Hepatocyte (in vitro differentiated cells and primary cell): ENCODE measurements around a stretch of chr5.

GRCh38 chr5:149801865-149802722, 72.0 kb downstream of the PPARGC1B start:
- RAMPAGE, long total RNA = no peak
- RRBS = no CpG with 5 or more reads among the region's 16 CpGs

DNA sequence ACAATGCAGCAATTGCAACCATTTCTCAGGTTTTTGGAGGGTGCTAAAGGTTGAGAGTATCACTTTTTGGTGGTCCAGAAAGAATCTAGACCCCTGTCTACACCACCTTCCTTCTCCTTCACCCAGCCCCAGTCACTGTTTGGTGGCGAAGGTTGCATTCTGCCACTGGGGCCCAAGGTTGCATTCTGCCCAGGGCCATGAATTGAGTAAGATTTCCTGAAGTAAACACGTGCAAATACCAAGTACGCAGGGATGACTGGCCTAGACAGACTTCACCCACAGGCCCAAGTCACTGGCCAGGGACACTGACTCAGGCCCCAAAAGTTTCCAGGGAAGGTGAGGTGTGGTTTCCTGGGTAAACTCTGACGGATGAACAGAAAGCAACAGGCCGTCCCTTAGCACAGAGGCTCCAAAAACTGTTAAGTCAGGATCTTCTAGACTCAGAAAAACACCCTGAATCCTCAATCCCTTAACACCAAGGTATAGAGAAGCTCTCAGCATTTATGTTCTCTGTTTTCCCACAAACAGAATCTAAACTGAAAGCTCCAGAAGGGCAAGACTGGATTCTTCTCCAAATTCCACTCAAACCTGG, 5.6 kb downstream of the PDE6A start:
- RAMPAGE, long total RNA = no peak
- RRBS = no CpG with 5 or more reads among the region's 5 CpGs

DNA sequence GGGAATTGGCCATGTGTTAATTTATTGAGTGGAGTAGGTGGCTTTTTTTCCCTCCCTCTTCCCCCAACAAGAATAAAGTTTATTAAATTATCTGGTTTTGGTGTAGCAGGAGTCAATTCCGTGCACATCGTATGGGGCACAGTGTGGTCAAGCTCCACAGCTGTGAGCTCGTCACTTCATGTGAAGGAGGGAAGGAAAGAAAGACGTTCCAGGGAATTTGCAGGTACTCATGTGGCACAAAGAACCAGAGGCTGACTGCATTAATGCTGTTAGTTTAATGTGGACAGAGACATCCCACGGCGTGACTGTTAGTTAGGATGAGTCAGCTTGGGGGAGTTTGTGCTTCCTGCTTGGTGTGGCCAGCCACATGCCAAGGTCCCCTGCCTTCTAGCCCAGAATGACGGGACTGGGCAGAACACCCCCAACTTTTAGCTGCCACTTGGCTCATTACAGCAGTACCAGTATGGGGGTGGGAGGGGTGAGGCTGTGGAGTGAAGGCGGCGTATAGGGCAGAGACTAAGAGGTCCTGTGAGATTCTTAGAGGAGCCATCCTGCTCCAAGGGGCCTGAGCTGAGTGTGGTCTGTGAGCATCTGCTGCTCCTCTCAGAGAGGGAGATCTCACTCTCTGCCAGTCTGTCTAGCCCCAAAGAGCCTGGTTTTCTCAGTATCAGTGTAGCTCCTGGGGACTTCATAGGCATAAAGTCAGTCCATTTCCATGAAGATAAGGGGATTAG, 33.1 kb downstream of the CSF1R start:
- RAMPAGE, long total RNA = no peak
- RRBS = no CpG with 5 or more reads among the region's 9 CpGs

GRCh38 chr5:150263674-150264347, 25.8 kb downstream of the CAMK2A start:
- RAMPAGE, long total RNA = no peak
- RRBS = no CpG with 5 or more reads among the region's 5 CpGs

- RAMPAGE, long total RNA = no peak
- RRBS = no CpG with 5 or more reads among the region's 2 CpGs
Observed at GRCh38 chr5:150373577-150373938, 16.1 kb downstream of the TCOF1 start.

DNA sequence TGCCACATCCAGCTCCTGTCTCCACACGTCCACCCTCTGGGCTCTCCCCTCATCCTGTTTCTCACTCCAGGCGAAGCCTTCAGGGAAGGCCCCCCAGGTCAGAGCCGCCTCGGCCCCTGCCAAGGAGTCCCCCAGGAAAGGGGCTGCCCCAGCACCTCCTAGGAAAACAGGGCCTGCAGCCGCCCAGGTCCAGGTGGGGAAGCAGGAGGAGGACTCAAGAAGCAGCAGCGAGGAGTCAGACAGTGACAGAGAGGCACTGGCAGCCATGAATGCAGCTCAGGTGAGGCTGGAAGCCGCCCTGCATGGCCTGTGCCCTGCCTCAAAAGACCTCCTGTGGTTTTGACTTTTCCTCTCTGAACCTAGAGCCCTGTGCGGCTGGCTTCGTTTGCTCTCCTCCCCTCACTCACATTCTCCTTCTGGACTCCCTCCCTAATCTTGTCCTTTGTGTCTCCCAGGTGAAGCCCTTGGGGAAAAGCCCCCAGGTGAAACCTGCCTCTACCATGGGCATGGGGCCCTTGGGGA, 17.4 kb downstream of the TCOF1 start:
- RAMPAGE, long total RNA = no peak
- RRBS = no CpG with 5 or more reads among the region's 9 CpGs

DNA sequence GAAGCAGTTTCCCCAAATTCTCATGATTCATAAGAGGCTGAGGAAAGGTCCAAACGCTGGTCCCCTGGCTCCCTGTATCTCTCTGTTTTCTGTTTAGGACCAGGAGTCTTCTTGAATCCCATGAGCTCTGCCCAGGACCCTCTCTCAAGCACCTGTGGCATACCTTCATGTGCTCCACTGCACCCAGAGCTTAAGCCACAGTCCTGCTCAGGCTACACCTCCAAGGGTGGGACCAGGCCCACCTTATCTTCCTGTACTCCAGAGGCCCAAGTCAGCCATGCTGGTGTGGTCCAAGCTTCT, 26.1 kb downstream of the TCOF1 start:
- RAMPAGE, long total RNA = no peak
- RRBS = no CpG with 5 or more reads among the region's 1 CpG

DNA sequence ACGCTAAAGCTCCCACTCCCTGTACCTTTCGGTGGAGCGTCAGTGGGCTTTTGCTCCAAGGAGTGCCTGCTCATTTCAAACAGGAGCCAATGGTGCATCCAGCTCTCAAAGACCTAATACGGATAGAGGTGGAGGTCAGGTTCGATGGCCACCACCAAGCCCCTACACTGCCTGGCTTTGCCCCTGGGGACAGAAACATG, 8.2 kb downstream of the CD74 start:
- RAMPAGE, long total RNA = no peak
- RRBS = no CpG with 5 or more reads among the region's 5 CpGs

DNA sequence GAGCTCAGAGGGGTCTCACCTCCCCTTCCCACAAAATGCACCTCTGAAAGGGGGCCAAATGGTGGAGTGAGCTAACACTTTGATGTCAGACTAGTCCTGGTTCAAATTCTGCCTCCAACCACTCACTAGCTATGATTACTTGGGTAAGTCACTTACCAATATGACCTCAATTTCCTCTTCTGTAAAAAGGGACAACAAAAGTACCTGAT, 1.9 kb downstream of the CD74 start:
- RAMPAGE, long total RNA = no peak

GRCh38 chr5:150464386-150465123, 15.0 kb upstream of the RPS14 start:
- RAMPAGE, long total RNA = no peak
- RRBS = 70% methylated on average over 1 of the region's 15 CpGs

DNA sequence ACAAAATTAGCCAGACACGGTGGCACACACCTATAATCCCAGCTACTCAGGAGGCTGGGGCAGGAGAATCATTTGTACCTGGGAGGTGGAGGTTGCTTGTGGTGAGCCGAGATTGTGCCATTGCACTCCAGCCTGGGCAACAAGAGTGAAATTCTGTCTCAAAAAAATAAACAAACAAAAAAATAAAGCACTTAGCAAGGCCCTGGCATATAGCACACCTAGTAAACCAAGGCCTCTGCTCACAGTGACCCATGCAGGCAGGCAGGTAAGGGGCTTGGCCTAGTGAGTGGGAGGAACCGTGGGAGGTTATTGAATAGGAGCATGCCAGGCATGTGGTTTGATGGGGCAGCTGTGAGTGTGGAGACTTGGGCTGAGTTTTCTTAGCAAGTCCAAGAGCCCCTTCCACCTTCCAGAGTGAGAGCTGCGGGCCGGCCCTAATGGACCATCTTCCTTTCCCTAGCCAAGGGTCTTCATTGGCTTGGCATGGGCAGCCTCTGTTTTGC, 4.6 kb upstream of the NDST1 start:
- RAMPAGE, long total RNA = no peak
- RRBS = no CpG with 5 or more reads among the region's 5 CpGs

GRCh38 chr5:150515356-150515859, 7.5 kb downstream of the NDST1 start:
- RAMPAGE, long total RNA = no peak
- RRBS = no CpG with 5 or more reads among the region's 6 CpGs

DNA sequence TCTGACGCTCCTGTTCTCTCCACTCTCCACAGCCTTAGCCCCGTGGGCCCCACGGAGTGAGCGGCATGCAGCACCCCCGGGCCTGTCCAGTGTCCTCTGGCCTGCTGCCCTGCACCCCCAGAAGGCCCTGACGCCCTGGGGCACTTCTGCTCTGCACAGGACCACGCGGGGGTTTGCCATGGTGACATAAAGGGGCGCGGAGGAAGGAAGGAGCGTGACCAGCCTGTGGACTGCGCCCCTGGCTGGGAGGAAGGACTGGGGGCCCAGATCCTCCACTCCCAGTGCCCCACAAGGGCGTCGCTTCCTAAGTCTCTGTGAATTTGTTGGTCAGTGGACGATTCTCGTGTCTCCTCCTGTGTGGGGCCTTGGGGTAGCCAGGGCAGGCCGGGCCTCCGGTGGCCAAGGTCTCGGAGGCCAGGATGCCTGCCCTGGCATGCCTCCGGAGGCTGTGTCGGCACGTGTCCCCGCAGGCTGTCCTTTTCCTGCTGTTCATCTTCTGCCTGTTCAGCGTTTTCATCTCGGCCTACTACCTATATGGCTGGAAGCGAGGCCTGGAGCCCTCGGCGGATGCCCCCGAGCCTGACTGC, 13.0 kb downstream of the NDST1 start:
- RAMPAGE, long total RNA = no peak
- RRBS = 21% methylated on average over 3 of the region's 29 CpGs

DNA sequence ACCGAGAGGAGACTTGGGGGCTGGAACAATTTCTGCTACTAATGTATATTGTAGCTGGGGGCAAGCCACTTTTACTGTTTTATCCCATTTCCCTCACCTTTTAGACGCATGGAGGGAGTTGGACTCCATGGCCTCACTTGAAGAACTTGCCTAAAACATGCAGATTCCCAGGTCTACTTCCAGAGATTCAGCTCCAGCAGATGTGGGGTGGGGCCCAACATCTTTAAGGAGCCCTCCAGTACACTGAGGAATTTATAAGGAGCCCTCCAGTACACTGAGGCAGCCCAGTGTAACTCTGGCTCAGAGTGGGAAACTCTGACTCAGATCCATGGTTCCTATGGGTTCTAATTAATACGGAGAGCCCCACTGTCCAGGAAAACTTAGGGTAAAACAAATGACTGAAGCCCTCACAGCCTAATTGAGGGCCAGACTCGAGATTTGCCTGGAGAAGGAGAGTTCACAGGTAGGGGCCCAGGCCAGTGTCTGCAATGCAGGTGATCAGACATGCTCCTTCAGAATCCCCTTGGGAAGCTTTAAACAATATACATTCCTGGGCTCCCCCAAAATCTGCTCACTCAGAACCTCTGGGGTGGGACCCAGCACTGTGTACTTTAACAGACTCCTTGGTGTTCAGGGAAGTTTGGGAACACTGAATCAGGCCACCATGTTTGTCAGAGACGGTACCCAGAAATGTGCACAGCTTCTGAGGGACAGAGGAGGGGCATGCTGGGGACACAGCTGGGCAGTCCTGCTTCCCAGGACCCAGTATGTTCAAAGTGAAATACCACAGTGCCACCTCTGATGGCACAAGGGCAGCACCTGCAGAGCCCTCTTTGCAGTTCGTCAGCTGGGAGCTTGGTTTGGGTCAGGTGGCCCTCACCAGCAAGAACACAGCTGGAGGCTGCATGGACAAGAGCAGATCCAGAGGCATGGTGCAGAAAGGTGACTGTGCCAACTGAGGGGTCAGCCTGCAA, 50.9 kb downstream of the NDST1 start:
- RAMPAGE, long total RNA = no peak
- RRBS = no CpG with 5 or more reads among the region's 6 CpGs

DNA sequence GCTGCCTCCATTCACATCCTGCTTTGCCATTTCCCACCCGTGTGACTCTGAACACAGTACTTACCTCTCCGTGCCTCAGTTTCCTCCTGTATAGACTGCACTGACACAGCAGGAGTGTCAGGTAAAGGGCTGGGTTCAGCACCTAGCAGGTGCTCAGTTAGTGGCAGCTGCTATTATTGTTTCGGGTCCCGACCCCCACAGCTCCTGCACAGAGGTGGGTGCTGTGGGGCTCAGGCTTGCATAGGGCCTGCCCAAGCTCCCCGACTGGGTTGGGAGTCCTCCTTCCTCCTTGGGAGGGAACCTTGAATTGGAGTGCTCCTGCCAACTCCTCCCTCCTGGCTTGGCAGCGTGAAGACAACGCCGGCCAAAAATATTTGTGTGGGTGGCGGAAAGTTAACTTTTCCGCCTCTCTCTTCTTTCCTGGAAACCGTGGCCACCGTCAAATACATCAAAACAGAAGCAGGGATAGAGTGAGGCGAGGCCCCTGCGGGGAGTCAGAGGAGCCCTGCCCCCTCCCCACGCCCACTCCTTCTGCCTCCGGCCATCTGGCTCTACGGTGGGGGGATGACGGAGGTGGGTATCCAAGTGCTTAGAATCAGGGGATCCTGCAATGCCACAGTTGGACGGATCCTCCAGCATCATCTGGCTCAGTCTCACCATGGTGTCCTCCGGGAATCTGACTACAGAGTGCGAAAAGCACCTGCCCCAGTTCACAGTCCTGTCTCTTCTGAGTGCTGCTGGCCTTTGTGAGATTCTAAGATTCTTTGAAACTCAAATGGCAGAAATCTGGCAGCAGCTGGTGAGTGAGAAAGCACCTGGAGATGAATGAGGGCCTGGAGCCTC, 25.3 kb upstream of the SYNPO start:
- RAMPAGE, long total RNA = no peak
- RRBS = no CpG with 5 or more reads among the region's 21 CpGs

- RAMPAGE, long total RNA = no peak
- RRBS = no CpG with 5 or more reads among the region's 10 CpGs
Observed at GRCh38 chr5:150625947-150626825, 14.3 kb upstream of the SYNPO start.

DNA sequence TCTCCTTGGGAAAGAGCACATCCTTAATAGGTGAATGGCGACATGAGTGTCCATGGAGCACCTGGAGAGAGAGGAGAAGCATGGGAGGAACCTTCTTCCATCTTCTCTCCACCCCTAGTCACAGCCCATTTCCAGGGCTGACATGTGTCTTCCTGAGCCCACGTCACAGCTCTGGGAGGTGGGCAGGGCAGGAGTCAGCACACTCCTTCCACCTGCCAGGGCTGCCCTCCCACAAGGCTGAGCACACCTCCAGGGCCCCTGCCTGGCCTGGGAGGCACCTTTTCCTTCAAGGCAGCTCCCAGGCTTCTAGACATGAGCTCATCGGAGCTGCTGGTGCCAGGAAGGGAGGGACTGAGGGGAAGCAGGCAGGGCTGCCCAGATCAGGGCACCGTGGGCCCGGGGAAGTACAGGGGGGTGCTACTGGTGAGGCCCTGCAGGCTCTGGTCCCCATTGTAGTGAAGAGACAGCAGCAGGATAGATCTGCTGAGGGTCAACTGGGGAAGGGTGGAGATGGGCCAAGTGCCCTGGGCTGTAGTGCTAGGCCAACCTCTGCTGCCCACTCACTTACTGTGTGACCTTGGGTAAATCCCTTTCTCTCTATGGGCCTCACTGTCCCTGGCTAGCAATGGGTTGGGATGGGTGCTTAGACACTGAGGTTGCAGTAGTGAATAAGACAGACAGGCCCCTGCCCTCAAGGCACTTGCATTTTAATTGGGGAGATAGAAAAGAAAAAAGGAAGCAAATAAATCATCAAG, 13.5 kb upstream of the SYNPO start:
- RAMPAGE, long total RNA = no peak
- RRBS = no CpG with 5 or more reads among the region's 5 CpGs

DNA sequence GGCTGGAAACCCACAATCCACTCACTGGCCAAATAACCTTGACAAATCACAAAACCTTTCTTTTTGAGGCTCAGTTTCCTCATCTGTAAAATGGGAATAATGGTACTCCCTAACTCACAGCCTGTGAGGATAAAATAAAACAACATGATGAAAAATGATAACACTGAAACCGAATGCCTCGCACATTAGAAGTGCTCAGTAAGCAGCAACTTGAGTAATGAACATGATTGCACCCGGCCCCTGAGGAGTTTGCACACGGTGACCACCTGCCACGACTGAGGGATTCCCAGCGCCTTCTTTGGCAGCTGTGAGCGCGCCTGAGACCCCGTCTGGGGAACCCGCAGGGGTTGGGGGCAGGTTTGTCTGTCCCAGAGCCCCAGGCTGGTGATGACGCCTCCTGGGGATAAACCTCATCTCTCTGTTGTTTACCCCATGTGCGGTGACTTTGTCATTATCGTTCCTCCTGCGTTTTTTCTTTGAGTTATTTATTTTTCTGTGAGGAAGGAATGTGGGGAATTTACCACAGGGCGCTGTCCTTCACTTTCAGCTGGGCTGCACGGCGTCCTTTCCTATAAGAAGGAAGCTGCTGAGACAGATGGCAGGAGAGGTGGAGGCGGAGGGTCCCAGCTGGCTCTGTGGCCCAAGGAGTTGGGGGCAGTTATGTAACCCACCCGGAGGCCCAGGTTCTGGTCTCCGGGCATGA, 3.1 kb upstream of the SYNPO start:
- RAMPAGE, long total RNA = no peak
- RRBS = no CpG with 5 or more reads among the region's 20 CpGs

DNA sequence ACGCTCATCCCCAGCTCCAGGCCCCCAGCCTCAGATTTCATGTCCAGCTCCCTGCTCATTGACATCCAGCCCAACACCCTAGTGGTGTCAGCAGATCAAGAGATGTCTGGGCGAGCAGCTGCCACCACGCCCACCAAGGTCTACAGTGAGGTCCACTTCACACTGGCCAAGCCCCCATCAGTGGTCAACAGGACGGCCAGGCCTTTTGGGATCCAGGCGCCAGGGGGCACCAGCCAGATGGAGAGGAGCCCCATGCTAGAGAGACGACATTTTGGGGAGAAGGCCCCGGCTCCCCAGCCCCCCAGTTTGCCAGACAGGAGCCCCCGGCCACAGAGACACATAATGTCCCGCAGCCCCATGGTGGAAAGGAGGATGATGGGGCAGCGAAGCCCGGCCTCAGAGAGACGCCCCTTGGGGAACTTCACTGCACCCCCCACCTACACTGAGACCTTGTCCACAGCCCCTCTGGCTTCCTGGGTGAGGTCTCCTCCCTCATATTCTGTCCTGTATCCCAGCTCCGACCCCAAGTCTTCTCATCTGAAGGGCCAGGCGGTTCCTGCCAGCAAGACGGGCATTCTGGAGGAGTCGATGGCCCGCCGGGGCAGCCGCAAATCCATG, 8.4 kb downstream of the SYNPO start:
- RAMPAGE, long total RNA = no peak
- RRBS = 89% methylated on average over 4 of the region's 19 CpGs

GRCh38 chr5:150671124-150671915, 10.3 kb downstream of the MYOZ3 start:
- RAMPAGE, long total RNA = no peak
- RRBS = 2% methylated on average over 5 of the region's 37 CpGs